A673 (cell line): ENCODE measurements around a stretch of chr3.

DNA sequence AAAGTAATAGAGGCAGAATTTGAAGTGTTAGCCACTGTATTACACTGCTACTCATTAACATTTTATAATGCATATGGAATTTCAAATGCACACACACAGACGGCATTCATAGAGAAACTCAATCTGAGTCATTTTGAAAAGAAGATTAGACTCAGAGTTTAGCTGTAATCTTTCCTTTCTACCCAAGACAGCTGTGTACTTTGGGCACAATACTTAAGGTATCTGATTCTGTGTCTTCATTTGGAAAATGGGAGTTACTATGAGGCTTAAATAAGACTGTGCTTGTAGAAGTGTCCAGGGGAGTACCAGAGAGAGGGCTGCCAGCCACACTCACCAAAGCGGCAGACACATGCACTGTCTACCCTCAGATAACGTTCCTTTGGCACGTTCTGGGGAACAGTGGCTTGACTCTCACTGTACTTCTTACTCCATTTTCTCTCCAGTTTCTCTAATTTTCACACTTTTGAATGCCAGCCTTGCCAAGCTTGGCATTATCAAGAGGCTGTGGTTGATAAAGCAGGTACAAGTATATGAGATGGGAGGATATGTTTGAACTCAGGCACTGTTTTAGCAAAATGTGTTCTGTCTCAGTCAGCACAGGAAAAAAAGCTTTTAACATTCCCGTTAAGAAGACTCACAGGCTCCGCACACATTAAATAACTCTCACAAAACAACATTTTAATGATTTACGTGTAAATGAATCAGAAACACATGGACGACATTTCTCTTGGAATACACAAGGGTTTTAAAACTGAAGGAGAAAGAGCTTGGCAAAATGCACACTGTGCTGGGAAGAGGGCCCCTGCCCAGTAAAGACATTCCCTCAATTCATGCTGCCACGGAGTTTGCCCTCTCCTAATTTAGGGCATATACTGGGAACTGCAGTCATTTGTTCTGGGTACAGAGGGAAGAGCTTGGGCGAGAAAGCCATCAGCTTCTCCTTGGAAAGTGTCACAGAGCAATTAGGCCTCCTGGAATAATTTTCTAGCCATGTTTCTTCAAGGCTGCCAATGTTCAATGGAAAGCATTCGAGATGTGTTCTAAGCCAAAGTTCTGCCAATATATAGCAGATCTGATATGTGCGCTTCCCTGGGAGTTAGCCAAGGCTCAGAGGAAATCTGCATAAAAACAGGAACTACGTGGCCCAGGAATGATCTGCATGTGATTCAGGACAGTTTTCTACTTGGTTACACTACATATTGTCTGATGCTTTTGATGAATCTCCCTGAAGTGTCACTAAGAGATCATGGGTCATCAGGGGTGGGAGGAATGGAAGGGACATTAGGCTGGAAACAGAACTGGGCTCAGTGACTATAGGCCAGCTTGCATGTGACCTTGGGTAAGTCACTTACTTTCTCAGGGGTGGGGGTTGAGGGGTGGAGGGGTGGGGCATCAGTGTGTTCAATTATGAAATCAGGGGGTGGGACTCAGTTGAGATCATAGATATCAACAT, 2.0 kb upstream of the MASP1 start:
- PRO-cap: no peak

GRCh38 chr3:187412397-187412969, 44.3 kb downstream of the RTP4 start:
- PRO-cap: no peak

DNA sequence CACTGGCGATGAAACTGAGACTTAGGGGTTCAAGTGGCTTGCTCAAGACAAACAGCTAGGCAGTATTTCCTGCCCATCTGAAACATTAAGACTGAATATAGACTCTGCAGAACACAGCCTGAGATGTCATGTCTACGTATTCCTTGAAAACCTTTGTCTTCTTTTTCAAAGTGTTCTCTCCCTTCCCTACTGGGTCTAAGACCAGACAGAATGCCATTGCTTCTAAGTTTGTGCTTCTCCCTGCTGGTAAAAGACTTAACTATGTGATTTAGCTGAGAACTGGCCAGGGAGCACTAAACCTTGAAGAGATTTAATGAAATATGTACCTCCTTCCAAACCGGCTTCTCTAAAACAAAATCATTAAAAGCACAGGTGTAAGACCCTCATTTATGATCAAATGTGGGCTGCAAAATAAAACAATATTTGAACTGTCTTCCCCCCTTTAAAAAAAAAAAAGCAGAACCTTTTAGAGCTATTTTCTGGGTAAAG, 9.8 kb downstream of the BCL6 start:
- PRO-cap: no peak

- PRO-cap: no peak
These were observed 117.4 kb upstream of the BCL6 start for GRCh38 chr3:187862736-187863081.

DNA sequence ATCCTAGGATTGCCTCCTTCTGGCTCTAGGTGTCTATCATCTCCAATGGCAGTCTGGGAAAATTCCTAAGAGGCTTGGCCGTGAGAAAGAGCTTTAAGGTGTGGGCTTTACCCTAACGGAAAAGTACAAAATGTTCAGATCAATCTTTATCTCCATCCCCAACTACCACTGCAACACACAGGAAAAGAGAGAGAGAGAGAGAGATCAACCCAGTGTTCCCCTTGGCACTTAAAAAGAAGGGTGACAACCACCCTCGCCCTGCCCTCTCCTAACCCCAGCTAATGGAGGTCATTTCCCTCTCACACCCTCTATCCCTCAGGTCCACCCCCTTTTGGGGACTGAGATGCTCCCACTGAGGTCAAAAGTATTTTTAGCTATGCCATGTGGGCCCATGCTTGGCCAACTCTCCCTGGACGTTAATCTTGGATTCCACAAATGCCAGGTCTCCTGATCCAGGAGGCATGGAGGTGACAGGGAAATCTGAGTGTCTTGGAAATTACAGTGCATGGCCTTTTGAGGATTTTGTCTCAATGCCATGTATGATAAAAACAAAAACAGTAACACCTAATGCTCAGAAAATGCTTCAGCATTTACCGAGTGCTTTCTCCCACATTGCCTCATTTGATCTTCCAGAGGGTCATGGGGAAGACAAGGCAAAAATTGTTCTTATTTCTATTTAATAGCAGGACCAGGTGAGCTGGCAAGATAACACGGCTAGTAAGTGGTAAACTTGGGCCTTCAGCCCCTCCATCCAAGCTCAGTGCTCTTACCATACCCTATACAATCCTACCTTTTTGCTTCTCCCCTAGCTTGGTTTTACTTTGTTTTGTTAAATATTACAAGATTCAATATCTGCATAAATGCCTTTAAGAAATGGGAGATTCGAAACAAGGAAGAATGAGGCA, 203.1 kb upstream of the BCL6 start:
- PRO-cap: no peak

- PRO-cap: no peak
These were observed 159.8 kb upstream of the LPP start for GRCh38 chr3:187994103-187994628.

- PRO-cap: no peak
These were observed 150.6 kb upstream of the LPP start for GRCh38 chr3:188003064-188003985.

DNA sequence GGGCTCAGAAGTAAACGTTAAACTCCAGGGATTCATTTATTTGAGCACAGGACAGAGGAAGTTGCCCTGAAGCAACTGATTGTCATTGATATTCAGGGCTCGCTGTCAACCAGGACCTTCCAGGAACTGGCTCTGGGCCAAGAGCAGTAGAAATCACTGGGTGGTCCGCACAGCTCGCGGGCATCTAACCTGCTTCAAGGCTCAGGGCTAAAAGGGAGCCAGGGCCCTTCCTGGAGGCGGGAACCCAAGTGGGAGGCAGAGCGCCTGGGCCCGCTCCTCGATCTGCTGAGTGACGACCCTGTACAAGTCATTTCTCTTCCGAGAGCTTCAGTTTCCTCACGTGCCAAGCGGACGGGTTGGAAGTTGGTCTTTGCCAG, 994 bp upstream of the LPP start:
- PRO-cap: bidirectional peak, plus-strand start at position 330 of the sequence, minus-strand start at position 297 of the sequence

DNA sequence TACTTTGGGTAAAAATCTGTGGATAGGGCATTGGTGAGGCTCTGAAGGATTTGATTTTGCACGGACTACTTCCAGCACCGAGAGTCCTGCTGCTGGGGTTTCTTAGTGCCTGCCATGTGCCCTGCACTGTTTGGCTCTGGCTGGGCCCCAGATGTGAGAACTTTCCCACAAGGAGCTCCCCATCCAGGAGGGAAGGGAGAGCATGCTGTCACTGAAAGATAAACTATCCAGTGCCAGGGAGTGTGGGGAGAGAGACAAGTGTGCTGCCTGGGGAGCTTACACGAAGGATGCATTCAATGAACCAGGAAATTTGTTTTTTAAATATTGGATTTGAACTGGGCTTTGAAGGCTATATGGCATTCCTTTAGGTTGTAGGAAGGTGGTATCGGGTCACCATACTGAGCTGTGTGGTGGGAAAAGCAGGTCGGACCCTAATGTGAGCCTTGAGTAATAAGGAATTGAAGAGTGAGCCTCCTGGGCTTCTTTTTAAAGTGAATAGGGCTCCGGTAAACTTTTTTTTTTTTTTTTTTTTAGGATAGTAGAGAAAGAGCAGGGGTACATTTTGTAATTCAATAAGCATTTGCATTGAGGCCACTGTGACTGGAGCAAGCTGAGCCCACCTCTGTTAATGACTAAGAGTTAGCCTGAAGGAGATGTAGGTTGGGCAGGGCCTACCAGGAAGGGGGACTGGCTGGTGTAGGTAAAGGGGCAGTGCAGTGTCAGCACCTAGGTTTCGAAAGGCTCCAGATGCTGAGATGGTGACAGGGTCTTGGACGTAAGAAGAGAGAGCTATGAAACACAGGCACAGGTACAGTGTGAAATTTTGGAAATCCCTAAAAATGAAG, 30.4 kb downstream of the LPP start:
- PRO-cap: no peak

DNA sequence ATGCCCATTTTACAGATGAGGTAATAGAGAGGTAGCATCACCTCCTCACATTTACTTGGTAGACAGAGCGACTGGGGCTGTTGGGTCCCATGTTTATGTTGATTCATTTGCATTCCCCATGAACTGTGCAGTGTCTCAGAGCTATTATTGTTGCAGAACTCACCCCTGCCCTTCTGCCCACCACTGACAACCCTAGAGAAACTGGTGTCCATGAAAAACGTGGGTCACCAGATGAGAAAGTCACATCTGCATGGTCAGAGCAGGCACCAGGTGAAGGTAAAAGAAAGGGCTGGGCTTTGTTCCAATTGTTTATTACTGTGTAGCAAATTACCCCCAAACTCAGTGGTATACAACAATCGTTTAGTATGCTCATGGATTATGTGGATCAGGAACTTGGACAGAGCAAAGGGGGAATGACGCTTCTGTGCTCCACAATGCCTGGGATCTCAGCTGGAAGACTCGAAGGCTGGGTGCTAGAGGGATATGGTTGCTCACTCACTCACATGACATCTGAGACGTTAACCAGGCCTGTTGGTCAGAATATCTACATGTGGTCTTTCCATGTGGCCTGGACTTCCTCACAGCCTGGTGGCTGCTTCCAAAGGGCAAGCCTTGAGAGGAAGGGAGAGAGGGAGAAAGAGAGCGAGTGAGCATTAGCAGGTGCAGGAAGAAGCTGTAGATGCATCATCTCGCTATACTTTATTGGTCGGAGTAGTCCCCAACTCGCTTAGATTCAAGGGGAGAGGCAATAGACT, 44.8 kb downstream of the LPP start:
- PRO-cap: no peak

DNA sequence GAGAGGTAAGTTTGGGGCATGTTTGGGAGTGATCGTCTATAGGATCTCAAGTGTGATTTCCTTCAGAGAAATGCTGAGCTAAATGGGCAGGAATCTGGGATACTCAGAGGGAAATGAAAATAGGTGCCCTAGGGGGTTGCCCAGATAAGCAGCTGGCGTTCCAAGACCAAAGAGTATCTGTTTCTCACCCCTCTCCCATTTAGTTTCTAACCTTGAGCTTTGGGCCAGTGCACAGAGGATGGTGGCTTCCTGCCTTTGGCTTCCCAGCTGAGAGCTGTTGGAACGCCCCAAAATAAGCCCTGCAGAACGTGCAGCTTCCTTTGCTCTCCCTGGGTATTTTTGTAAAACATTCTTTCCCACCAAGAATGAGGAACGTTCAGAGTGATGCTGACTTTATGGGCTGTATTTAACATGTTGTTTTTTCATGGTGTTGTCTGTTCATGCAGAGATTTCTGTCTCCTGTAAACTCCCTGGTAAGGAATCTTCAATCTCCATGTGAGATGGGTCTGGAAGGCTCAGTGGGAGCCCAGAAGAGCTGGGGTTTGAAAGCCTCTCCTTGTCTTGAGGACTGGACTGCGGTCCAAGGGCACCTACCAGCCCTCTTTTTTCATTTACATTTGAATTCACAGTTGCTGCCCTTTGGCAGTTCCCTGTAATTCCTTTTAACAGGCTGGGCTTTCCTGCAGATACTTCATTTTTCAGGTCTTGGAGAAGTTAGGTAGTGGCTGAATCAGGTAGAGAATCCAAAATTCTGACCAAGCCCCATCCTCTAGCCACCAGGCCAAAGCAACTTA, 63.8 kb downstream of the LPP start:
- PRO-cap: no peak

- PRO-cap: no peak
These were observed 79.1 kb downstream of the LPP start for GRCh38 chr3:188233011-188233512.

GRCh38 chr3:188235809-188236298, 81.9 kb downstream of the LPP start:
- PRO-cap: no peak

DNA sequence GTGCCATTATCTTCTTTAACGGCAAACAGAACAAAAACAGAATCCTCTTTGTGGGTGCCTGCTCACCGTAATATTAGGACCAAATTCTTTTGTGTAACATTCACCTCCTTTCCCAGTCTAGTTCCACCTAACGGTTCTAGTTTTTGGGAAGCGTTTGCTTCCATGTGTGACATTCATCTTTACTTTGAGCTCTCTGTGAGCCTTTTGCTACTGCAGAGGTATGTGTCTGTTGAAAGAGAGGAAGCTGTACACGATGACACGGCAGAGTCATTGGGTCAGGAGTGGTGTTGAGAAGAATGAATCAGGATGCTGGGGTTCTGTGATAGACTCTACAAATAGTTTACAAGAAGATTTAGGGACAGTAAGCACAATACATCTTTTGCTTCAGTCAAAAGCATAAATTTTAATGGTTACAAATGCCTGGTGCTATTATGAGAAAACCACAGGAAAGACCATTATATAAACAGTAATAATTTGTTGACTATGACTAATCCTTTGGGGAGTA, 118.4 kb downstream of the LPP start:
- PRO-cap: no peak

DNA sequence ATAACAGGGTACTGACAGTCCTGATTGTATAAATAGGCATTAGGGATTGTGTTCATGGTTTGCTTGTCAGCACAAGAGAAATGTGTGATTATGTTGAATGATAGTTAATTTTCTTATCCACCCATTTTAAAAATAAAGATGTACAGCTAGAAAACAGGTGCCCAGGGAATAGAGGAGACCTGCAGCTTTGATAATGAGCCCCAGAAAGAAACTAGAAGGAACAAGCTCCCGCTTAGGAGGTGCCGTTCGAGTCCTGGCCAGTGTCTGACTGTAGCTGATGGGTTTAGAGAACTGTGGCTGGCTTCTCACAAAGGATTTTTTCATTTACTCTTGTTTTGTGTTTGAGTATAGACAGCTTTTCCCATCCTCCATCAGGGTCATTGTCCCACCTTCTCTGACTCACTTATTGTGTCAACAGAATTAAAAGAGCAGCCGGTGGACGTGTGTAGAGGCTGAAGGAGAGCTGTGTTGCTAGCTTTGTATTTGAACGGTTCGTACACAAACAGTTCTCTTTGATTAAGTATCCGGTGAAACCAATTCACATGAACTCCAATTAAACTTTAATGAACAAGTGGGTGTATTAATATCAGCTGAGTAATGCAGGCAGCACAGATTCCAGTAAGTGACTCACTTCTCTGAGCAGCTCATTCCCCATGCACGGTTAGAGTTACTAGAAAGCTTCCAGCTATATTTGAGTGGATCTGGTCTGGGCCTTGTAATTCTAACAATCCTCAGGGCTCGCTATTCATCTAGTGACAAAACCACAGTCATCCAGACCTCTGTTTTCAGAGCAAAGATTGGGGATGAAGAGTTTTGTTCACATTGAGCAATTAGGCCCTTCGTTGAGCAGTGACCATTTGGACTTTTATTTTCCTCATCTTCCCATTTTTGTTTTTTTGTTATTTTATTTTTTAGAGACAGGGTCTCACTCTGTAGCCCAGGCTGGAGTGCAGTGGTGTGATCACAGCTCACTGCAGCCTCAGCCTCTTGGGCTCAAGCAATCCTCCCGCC, 141.0 kb downstream of the LPP start:
- PRO-cap: no peak

GRCh38 chr3:188325613-188326579, 171.9 kb downstream of the LPP start:
- PRO-cap: no peak

DNA sequence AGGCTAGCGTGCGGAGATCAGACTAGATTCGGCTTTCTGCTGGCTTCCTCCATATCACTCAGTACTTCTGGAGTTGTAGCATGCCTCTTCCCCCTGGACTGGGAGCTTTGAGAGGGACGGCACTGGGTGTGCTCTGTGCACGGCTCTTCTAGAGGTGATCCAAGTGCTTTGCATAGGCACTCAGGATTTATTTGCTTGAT, 237.1 kb downstream of the LPP start:
- PRO-cap: no peak

GRCh38 chr3:188701309-188701831, 470.4 kb upstream of the TPRG1 start:
- PRO-cap: no peak

DNA sequence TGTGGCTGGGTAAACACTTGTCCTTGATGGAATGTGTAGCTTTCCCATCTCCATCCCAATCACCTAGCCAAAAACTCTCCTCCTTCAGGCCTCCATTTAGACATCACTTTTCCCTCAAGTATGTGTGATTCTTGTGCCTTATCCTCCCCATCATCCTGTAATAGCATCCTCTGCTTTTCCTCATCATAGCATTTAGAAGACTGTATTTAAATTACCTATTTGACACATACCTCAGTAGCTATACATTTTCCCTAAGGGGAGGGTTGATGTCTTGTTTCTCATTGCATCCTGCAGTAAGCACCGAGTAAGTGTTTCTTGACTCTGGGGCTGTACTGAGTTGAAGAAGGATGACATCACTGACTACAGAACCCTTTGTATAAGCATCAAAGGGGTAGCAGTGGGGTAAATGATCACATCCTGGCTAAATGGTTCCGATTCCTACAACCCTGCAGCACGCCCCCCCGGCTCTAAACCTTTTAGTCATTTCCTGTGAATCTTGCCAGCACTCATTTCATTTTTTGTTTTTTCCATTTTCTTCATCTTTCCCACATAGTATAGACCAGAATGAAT, 383.4 kb upstream of the TPRG1 start:
- PRO-cap: bidirectional peak, plus-strand start outside the sequence, minus-strand start at position 306 of the sequence

DNA sequence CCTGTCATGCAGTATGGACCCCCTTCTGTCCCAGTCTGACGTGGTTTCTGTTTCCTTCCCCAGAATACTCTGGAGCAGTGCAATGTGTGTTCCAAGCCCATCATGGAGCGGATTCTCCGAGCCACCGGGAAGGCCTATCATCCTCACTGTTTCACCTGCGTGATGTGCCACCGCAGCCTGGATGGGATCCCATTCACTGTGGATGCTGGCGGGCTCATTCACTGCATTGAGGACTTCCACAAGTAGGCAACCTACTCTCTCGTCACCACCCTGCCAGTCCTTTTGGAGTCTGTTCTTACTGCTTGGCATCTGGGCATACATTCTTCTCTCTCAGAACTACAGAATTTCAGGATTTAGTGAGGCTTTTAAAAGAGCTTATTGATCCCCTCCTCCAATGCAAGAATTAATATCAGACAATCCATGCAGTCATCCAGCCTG, 305.6 kb upstream of the TPRG1 start:
- PRO-cap: no peak